Lower leg skin (tissue), 2 donors: ENCODE results near the genes NT5C, SUMO2, MRPS7 and GALK1.

DNA sequence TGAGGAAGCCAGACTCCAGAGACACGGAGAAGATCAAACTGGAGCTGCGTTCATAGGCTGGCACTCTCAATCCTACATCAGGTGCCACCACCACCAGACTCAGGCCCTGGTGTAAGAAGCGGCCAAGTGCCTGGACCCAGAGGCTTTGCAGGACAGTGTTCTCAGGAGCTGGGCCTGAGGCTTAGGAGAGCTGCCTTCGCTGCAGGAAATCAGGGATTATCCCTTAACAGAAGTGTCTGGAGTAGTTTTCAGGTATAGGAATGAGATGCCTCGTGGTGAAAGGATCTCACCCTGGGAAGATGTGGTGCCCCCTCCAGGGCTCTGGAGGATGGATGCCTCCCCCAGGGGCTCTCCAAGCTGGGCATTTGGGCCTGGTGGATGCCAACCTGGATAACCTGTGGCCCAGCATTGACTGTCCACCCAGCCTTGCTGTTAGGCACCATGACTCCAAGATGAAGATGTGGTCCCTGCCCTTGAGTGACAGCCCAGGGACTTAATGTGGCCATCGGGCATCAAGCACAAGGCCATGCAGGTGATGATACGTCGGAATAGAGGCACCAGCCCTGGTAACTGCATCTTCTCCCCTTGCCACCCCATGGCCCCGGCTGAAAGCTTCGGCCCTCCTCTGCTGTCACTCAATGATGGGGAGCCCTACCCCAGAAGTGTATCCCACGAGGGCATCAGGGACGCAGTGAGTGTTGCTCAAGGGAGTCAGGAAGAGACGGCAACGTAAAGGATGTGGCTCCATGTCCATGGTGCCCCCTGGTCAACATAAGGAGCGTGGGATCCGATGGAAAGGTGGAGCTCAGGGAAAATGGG is 2.1 kb downstream of the NT5C start:
- PRO-cap: no peak
- RAMPAGE, long total RNA, 2 experiments: no peak in any of the 2 experiments

GRCh38 chr17:75131653-75132030 is at the start of gene NT5C:
NT5C (minus strand) TSS chr17:75131742.
- PRO-cap: bidirectional peak, plus-strand start at chr17:75131840, minus-strand start at chr17:75131757
- RAMPAGE, long total RNA, 2 experiments: no peak in any of the 2 experiments

DNA sequence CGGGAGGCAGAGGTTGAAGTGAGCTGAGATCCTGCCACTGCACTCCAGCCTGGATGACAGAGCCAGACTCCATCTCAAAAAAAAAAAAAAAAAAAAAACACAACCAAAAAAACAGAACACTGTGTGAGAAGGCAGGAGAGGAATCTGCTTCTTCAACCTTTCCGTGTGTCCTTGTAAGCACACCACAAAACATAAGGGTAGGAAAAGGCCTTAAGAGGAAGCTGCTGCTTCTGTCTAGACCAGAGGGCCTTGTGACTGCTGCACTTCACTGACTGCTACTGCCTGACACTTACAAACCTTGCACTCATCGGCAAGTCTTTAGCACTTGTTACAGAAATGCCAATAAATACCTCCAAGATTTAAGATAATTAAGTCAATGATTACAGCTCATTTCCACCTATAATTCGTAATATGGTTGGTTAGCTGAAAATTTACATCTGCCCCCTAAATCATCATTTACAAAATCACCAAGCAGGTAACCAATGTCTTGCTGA is 9.2 kb downstream of the JPT1 start:
- PRO-cap: no peak
- RAMPAGE, long total RNA, 2 experiments: no peak in any of the 2 experiments

- PRO-cap: bidirectional peak, plus-strand start at chr17:75183090, minus-strand start at chr17:75182959
- RAMPAGE, long total RNA, 2 experiments: start-site peak on the minus strand in 2 of 2 experiments, at chr17:75182892-75182983 at its widest, 2,504 to 3,183 reads per replicate
Observed at GRCh38 chr17:75182783-75183331, at the start of gene SUMO2. SUMO2 (minus strand) TSS chr17:75182959.

DNA sequence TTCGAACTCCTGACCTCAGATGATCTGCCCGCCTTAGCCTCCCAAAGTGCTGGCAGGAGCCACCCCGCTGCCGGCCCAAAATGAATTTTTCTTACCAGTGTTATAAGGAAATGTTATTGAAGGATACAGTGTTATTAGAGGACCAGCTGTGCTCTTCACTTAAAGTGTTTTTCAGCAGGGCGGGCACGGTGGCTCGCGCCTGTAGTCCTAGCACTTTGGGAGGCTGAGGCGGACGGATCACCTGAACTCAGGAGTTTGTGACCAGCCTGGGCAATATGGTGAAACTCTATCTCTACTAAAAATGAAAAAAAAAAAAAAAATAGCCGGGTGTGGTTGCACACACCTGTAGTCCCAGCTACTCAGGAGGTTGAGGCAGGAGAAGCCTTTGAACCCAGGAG is 2.5 kb downstream of the NUP85 start:
- PRO-cap: no peak
- RAMPAGE, long total RNA, 2 experiments: no peak in any of the 2 experiments

- PRO-cap: no peak
- RAMPAGE, long total RNA, 2 experiments: no peak in any of the 2 experiments
Observed at GRCh38 chr17:75239568-75240710, 21.5 kb downstream of the GGA3 start.

DNA sequence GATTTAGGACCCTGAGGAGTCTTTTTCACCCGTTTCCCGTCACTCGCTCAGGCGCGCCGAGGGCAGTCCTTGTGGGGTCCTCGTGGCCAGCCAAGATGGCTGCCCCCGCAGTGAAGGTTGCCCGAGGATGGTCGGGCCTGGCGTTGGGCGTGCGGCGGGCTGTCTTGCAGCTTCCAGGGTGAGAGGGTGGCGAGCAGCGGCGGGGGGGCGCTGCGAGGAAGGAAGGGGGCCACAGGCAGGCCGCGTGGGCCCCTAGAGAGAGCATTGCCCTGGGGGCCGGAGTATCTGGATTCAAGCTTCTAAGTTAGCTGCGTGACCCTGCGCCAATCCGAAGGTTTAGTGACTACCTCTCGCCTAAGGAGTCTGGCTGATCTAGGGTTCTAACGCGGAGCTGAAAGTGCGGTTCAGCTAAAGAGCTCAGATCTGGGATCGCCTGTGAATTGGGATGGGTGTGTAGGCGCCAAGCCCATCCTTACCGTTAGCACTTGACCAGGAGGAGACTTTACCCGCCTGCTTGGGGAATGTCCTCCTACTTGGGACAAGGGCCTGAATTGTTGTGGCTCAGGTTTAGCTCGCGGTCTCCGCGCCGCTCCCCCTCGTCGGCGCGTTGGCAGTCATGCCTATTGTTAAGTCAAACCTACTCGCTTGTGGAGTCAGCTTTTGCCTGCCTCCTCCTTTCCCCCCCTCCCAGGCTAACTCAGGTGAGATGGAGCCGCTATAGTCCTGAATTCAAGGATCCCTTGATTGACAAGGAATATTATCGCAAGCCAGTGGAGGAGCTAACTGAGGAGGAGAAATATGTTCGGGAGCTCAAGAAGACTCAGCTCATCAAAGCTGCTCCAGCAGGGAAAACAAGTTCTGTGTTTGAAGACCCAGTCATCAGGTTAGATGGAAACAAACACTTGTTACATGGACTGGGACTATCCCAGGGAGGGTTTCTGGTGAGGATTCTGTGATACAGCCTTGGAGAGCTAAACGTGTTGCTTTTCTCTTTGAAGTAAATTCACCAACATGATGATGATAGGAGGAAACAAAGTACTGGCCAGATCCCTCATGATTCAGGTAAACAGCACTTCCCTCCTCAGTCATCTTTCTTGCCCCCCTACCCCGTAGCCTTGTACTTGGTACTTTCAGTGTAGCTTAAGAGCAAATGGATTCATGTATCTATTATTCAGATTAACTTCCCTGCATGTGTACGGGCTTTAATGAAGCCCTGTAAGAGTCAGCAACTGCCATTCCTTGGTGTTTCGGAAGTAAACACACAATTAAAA is at the start of gene MRPS7:
MRPS7 (plus strand) TSS at position 74 of the 1,271 bp plus-strand sequence.
- PRO-cap: bidirectional peak, plus-strand start at position 101 of the sequence, minus-strand start outside the sequence
- RAMPAGE, long total RNA, 2 experiments: start-site peak on the plus strand in 2 of 2 experiments, centred at positions 83 to 86 of the sequence, 640 to 668 reads per replicate

GRCh38 chr17:75266545-75267192 is 4.4 kb downstream of the MIF4GD start:
- PRO-cap: no peak
- RAMPAGE, long total RNA, 2 experiments: no peak in any of the 2 experiments

DNA sequence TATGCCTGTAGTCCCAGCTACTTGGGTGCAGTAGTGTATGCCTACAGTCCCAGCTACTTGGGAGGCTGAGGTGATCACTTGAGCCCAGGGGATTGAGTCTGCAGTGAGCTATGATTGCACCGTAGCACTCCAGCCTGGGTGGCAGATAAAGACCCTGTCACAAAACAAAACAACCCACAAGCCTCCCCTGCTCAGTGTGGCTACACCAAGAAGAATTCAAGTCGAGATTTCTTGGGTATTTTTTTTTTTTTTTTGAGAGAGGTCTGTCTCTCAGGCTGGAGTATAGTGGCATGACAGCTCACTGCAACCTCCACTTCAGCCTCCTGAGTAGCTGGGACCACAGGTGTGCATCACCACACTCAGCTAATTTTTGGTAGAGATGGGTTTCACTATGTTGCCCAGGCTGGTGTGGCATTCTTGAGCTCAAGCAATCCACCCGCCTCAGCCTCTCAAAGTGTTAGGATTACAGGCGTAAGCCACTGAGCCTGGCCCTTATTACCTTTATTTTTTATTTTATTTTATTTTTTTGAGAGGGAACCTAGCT is 27.3 kb upstream of the SLC25A19 start:
- PRO-cap: no peak
- RAMPAGE, long total RNA, 2 experiments: no peak in any of the 2 experiments

DNA sequence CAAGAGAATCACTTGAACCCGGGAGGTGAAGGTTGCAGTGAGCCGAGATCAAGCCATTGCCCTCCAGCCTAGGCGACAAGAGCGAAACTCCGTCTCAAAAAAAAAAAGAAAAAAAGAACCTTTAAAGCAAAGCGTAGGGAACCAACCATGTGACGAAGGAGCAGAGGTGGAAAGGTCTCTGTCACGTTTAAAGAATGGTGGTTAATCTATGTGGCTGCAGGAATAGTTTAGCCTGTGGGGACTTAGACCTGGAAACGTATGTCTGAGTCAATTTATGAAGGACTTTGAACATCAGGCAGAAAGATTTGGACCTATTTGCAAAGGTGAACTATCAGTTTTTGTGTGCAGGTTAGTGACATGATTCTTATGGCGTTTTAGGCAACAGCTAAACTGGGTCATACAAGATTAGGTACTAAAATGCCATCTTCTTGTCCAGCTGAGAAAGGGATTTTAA is 1.0 kb upstream of the TMEM94 start:
- PRO-cap: no peak
- RAMPAGE, long total RNA, 2 experiments: no peak in any of the 2 experiments

DNA sequence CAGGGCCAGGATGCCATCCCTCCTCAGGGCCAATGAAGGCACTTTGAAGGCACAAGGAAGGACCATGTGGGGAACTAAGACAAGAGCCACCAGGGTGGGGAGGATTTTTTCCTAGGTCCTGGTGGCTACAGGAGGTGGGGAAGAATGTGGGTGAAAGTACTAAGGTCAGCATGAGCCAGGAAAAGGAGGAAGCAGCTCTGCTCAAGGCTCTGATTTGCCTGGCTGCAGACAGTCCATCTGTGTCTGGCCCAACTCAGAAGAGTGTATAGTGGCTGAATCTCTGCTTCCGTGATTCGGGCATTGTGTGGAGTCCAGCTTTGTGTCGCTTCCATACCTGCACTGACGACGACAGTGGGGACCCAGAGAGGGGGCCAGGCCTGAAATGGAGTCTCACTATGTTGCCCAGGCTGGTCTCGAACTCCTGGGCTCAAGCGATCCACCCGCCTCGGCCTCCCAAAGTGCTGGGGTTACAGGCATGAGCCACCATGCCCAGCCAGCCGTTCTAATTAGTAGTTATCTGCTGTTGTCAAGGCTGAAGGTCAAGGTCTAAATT is 20.7 kb downstream of the TMEM94 start:
- PRO-cap: no peak
- RAMPAGE, long total RNA, 2 experiments: no peak in any of the 2 experiments

GRCh38 chr17:75509735-75510521 is 5.4 kb downstream of the CASKIN2 start:
- PRO-cap: bidirectional peak, plus-strand start at chr17:75510195, minus-strand start at chr17:75509889
- RAMPAGE, long total RNA, 2 experiments: no peak in any of the 2 experiments

GRCh38 chr17:75548864-75549739 is 23.6 kb downstream of the LLGL2 start:
- PRO-cap: unidirectional peak, plus-strand start at chr17:75549641
- RAMPAGE, long total RNA, 2 experiments: no peak in any of the 2 experiments

GRCh38 chr17:75555406-75556332 is 30.2 kb downstream of the LLGL2 start:
- PRO-cap: no peak
- RAMPAGE, long total RNA, 2 experiments: no peak in any of the 2 experiments

- PRO-cap: no peak
- RAMPAGE, long total RNA, 2 experiments: no peak in any of the 2 experiments
Observed at GRCh38 chr17:75559197-75559541, 28.4 kb upstream of the MYO15B start.

DNA sequence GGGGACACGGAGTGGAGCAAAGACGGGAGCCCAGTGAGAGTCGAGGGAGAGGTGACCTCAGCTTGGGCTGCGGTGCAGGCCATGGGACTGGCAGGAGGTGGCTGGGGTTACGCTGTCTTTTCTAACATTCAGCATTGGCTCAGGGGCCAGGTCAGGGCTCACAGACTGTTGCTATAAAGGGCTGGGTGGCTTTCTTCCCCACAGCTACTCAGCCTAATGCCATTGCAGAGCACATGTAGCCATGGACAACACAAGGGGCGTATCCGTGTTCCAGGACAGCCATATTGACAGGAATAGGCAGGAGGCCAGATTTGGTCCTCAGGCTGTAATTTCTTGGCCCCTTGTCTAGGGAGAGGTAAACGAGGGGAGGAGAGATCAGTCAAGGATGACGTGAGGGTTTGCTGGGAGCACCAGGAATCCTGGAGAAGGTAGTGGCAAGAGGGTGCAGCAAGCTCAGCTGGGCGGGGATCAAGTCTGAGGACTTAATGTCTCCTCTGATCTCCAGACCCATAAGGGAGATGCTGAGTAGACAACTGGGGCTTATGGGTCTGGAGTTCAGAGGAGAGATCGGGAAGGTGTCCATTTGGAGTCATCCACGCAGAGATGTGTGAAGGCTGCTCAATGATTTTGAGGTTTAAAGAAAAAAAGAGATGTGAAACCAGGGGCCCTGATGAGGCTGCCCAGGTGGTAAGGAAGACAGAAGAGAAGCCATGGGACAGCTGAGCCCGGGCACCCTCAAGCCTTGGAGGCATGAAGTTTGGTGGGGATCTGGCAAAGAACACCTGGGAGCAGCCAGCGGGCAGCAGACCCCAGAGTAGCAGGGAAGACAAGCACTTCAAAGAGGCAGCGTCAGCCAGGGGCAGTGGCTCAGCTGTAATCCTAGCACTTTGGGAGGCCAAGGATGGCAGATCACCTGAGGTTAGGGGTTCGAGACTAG is 21.0 kb upstream of the MYO15B start:
- PRO-cap: no peak
- RAMPAGE, long total RNA, 2 experiments: no peak in any of the 2 experiments

- PRO-cap: no peak
- RAMPAGE, long total RNA, 2 experiments: no peak in any of the 2 experiments
Observed at GRCh38 chr17:75601496-75601900, 13.9 kb downstream of the MYO15B start.

DNA sequence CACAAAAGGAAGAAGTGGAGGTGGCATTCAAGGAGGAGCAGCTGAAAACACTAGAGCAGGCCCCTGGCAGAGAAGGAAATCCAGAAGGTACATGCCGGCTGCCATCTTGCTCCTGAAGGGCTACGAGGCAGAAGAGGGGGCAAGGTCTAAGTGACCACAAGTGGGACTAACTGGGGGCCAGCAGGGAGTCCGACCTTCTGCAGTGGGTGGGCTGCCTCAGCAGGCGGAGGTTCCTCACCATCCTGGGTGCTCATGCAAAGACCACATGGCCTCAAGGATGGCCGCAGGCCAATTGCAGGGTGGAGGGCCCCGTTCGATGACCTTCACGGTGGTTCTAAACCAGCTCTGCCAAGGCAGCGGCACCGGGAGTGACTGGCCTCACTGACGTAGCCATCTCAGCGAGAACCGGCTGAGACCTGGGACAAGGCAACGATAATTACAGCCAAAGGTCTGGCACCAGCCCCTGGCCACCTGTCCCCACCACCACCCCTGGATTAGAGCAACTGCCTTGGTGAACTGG is 5.6 kb downstream of the SMIM5 start:
- PRO-cap: no peak
- RAMPAGE, long total RNA, 2 experiments: no peak in any of the 2 experiments

DNA sequence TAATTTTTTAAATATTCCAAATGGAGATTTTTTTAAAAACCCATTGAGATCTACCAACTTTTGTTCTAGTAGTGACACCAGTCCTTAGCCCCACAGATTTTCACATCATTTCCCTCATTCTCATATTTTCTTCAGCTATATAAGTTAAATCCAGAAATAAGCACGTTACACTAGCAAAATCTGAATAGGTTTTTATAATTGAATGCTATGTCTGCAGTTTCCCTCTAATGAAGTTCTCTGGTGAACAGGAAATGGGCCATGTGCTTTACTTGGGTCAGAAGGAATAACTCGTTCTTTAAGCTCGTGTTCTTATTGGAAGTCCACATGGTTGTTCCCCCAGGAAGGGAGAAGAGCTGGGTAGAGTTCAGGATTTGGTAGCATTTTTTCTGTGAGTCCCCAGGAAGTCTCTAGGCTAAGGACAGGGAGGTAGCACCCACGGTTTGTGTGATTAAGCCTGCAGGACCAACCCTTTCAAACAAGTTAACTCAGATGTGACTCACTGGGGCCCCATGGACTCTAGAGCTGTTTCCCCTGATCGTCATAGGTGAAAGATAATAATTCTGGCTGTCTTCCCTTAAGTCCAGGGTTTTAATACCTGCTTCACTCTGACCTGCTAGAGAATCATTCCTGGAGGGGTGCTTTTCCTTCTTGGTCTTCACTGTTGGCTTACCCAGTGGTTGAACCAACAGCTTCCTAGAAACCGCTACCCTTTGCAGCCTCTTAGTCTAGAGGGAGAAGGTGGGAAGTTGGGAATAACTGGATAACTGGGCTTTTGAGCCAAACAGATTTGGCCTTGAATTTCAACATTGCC is 16.4 kb downstream of the SAP30BP start:
- PRO-cap: no peak
- RAMPAGE, long total RNA, 2 experiments: no peak in any of the 2 experiments

- PRO-cap: unidirectional peak, minus-strand start at chr17:75765192
- RAMPAGE, long total RNA, 2 experiments: start-site peak on the minus strand in 1 of 2 experiments, at chr17:75765147-75765157 at its widest, 34 reads per replicate
Observed at GRCh38 chr17:75764574-75765621, at the start of gene GALK1. GALK1 (minus strand) TSS chr17:75765192.